Natural killer cell (primary cell): ENCODE data around the gene TLR2.

DNA sequence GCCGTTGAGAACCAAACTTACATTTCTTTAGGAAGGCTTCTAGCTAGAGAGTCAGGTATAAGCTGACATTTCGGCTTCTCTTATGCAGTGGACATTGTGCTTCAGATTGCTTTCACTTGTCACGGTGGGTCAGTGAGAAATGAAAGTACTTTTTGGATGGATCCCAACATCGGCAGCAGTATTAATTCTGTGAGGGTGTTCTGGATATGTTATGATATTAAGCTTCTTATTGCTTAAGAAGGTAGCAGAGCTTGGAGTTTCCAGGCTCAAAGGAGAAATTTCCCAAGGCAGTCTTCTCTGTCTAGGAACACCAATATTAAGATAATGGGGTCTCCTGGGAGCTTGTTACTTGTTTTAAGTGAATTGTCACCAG, 17.6 kb downstream of the TMEM131L start:
- PRO-cap = no peak

DNA sequence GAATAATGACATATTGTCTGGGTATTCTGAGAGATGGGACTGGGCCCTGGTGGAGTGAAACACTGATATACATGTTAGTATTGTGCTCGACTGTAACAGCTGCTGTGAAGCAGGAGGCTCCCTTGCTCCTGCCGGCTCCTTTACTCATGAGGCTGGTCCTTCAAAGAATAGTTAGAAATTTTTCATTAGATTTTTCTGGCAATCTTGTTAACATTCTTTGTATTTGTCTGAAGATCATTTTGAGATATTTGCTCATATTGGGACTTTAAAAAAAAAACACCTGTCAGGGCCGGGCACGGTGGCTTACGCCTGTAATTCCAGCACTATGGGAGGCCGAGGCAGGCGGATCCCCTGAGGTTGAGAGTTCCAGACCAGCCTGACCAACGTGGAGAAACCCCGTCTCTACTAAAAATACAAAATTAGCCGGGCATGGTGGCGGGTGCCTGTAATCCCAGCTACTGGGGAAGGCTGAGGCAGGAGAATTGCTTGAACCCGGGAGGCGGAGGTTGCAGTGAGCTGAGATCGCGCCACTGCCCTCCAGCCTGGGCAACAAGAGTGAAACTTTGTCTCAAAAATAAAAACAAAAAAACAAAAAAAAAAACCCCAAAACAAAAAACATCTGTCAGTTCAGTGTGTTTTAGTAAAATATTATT, 73.5 kb downstream of the TMEM131L start:
- PRO-cap = no peak

DNA sequence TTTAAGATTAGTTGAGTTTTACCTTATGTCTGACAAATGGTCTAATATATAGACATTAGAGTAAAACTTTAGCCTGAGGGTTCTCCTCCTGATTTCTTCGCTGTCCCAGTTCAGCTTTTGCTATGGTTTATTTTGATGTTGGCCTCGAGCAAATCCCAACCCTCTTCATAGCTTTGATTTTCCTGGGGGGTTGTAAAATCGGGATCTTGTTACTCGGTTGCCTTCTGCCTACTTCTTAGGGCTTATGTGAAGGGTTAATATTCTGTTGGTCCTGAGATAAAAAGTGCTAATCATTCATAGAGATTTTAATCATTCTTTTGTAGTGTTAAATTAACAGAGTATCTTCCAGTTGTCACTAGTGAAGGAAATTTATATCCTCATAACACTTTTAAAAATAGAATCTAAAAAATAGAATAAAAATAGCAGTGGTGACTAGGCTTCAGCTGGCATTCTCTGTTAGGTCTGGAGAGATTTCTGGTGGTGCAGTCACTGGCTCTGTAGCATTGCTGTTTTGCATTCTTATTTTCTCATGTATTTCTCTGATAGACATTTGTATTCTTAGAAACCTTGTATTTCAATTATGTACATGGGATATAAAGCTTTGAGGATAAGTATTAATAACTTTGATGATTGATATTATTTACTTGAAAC, 87.5 kb downstream of the TMEM131L start:
- PRO-cap = no peak

DNA sequence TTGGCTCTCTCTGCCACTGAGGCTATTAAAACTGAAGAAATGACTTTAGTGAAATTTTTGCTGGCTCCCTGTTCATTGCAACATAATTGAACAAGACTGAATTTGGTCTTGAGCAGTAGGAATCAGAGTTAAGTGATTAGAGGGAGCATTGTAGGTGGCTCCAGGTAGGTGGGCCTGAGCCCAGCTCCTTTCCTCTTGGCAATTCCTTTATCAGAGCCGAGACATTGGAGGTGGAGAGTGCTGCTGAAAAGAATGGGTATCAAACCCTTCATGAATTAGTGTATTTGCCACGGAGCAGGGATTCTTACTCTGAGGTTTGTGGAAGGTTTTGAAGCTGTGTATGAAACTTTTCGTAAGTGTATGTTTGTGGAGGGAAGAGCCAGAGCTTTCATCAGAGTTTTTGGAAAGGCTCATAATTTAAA, 88.6 kb downstream of the TMEM131L start:
- PRO-cap = no peak

GRCh38 chr4:153683881-153684502, at the start of gene TLR2:
TSS of gene TLR2 (plus strand) at chr4:153684280.
- PRO-cap = unidirectional peak, plus-strand start at chr4:153684280

- PRO-cap = no peak
Measured at GRCh38 chr4:153790389-153790684, 1.5 kb upstream of the SFRP2 start.

- PRO-cap = no peak
Measured at GRCh38 chr4:153933890-153934215, 145.0 kb upstream of the SFRP2 start.

DNA sequence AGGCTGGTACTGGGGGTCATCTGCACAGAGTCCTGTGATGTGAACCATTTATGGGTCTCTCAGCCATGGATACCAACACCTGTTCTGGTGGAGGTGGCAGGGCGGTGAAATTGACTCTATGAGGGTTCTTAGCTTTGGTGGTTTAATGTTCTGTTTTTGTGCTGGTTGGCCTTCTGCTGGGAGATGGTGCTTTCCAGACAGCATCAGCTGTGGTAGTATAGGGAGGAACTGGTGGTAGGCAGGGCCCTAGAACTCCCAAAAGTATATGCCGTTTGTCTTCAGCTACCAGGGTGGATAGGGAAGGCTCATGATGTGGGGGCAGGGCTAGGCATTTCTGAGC, 208.1 kb upstream of the SFRP2 start:
- PRO-cap = no peak

- PRO-cap = no peak
Measured at GRCh38 chr4:154004892-154005524, 216.1 kb upstream of the SFRP2 start.

DNA sequence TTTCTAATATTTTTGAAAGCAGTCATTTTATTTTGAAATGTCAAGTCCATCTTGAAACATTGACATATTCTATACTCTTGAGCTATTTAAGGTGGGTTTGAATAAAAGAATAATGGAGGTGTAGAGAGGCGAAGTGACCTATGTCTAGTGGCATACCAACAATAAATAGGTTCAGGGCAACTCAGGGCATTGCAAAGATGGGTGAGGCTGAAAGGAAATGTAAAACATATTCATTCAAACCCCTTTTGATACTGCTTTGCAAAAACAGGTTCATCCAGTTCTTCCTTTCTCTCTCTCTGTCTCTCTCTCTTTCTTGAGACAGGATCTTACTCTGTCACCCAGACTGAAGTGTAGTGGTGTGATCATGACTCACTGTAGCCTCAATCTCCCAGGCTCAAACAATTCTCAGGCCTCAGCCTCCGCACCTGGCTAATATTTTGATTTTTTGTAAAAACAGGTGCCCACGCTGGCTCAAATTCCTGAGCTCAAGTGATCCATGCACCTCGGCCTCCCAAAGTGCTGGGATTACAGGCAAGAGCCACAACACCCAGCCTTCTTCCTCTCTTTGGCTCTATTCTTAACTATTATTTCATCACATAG, 15.5 kb upstream of the DCHS2 start:
- PRO-cap = no peak

- PRO-cap = no peak
Measured at GRCh38 chr4:154560065-154560777, 2.6 kb upstream of the FGB start.

GRCh38 chr4:154610372-154611107, 1.9 kb downstream of the FGG start:
- PRO-cap = no peak

GRCh38 chr4:155522060-155522530, 144.6 kb upstream of the GUCY1A1 start:
- PRO-cap = no peak

DNA sequence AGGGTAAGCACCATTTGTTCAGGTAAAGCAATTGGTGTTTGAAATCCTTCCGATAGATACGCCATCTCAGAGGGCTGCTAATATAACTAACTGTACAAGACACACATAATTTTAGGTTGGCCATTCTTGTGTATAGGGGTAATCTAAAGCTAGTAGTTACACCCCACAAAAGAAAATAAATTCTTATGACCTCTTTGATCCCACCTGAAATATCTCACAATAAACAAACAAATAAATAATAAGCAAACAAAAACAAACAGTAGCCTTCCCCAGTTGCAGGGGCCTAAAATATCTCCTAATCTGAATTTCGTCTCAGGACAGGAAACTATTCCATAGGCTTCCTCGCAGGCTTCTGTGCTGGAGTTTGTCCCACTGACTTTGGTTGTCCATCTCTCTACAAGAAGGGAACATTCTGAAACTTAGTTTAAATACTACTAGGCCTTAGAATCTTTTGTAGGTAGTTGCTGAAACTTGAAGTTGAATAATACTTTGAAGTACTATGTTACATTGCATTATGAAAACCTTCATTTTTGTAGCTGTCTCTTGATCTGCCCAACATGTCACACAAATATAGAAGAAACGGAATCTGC, 22.1 kb downstream of the TDO2 start:
- PRO-cap = no peak

- PRO-cap = no peak
Measured at GRCh38 chr4:156771332-156771902, 200.2 kb downstream of the PDGFC start.

- PRO-cap = no peak
Measured at GRCh38 chr4:156957318-156957960, 14.2 kb downstream of the PDGFC start.

DNA sequence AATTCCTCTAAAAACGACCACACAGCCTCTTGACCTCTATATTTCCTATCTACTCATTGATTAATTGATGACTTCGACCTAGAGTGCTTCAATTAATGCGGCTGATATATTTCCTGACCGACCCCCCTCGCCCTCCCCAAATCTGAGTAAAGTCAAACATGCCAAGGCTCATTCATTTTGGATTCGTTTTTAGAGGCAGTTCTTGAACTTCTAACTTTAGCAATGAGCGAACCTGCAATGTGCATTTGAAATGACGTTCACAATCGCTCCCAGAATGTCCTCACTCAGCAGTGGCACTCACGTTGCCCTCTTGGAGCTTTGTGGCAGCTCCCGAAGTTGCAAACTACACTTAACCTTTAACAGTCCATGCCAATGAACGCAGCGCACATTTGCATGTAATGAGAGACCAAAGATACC, 1.3 kb downstream of the PDGFC start:
- PRO-cap = no peak

GRCh38 chr4:157222823-157223397, 2.4 kb downstream of the GRIA2 start:
- PRO-cap = no peak

DNA sequence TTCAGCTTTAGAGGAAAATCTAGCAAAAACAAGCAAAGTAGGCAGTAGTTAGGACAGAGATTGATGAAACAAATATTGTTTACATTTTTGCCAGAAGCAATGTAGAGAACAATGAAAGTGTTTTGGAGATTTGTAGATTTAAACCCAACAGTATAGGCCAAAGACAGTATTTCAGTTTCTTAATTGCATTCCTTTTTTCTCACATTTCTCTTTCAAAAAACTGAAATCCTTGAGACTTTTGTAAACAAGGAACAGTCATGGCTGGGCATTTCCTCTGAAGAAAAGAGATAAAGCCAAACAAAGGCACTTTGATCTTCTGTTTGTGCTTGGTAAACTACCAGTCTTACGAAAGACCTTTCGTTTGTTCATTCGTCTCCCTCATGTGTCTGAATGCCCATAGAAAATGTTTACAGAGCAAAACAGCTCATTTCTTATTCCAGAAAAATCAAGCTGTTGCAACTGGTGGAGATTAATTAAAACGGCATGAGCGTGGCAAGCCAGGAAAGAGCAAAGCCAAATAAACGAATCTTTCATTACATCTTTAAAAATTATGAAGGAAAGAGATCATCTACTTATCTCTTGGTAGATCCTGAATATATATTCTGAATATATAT, 178.0 kb downstream of the GASK1B start:
- PRO-cap = no peak

- PRO-cap = no peak
Measured at GRCh38 chr4:158059270-158059855, 113.5 kb downstream of the GASK1B start.